Mesenchymal stem cell of the bone marrow (primary cell): ENCODE results near the gene APOLD1.

DNA sequence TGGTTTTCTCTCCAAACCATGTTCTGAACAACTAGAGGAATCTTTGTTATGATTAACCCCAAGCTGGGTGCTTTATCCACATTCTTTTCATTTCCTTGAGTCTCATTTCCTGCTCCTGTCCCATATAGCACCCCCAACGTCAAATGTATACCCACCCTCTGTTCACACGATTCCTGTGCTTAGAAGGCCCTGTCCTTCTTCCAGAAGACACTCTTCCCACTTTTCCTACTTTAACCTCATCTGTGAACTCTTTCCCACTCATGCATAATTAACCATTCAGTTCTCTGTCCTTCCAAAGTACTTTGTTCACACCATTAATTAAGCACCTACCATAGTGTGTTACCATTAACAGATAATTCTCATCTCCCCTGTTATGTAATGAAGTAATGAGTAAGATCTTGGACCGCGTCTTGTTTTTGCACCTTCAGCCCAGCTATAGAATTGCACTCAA, 74.6 kb downstream of the DUSP16 start:
- CAGE, long polyA plus RNA: no peak

GRCh38 chr12:12489076-12489550, 73.5 kb downstream of the DUSP16 start:
- CAGE, long polyA plus RNA: no peak

- CAGE, long polyA plus RNA: no peak
Observed at GRCh38 chr12:12505855-12506426, 56.7 kb downstream of the DUSP16 start.

- CAGE, long polyA plus RNA: no peak
Observed at GRCh38 chr12:12540581-12541204, 22.0 kb downstream of the DUSP16 start.

DNA sequence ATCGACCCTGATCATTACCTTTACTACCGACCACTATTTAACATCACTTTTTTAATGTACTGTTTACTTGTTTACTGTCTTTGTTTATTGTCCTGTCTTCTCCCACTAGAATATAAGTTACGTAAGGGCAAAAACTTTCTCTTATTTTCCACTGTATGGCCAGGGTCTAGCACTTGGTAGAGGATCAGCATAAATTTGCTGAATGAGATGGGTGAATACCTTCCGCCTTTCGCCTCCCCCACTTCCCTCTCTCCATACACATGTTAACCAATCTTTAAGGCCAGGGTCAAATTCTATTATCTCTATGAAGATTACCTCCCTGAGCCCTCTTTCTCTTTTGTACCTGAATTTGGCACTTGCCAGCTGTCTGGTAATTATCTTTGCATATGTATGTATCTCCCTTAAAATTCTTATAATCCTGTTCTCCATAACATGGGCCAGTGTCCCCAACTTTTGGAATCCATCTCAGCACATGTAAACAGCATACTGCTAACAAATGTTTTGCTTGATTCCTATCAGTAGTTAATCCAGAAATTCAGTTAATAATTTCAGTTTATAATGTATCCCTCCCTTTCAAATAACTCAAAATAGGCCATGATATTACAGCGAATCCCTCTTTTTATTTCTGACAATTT, 4.9 kb downstream of the DUSP16 start:
- CAGE, long polyA plus RNA: no peak

DNA sequence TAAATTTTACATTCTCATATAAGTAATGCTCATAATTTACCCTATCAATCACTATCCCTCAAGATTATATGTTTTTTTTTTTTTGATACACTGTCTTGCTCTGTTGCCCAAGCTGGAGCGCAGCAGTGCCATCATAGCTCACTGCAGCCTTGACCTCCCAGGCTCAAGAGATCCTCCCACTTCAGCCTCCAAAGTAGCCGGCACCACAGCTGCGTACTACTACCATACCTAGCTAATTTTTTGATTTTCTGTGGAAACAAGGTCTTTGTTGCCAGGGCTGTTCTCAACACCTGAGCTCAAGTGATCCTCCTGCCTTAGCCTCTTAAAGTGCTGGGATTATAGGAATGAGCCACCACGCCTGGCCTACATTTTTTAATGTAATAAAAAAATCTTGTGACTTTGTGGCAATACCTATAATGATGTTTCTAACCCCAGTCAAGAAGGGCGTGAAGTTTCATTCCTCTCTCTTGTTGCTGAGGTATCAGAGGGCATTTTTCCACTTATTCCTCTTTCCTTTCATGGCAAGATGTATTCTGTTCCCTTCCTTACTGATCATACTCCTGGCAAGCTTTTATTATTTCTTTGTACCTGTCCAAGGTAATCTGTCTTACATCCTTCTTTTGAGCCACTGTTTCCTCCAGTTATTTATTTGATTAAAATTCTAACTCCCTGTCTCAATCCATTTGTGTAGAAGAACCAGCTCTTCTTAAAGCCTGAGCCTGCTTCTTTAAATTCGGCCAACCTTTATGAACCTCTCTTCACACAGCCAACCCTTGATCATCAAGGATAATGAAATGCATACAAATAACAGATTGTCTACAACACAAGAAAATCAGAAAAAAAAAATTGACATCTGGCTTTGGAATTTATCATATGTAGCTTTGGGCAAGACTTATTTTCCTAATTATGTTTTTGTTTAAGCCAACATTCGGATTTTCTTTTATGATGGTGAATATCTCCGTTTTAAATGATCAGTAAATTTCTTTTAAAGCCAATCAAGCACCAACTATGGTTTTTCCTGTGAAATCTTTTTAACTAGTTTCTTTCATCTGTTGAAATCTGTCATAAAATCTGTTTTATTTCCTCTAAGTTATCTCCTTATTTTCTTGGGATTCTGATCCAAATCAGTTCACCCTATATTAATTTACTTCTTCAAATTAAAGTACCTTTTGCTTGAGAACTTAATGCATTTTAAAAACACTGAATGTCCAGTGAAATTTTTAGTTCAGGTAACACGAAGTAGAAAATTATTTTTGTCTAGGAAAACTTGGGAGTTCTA, 3.9 kb downstream of the DUSP16 start:
- CAGE, long polyA plus RNA: no peak

- CAGE, long polyA plus RNA: no peak
Observed at GRCh38 chr12:12626324-12626853, 14.7 kb downstream of the CREBL2 start.

DNA sequence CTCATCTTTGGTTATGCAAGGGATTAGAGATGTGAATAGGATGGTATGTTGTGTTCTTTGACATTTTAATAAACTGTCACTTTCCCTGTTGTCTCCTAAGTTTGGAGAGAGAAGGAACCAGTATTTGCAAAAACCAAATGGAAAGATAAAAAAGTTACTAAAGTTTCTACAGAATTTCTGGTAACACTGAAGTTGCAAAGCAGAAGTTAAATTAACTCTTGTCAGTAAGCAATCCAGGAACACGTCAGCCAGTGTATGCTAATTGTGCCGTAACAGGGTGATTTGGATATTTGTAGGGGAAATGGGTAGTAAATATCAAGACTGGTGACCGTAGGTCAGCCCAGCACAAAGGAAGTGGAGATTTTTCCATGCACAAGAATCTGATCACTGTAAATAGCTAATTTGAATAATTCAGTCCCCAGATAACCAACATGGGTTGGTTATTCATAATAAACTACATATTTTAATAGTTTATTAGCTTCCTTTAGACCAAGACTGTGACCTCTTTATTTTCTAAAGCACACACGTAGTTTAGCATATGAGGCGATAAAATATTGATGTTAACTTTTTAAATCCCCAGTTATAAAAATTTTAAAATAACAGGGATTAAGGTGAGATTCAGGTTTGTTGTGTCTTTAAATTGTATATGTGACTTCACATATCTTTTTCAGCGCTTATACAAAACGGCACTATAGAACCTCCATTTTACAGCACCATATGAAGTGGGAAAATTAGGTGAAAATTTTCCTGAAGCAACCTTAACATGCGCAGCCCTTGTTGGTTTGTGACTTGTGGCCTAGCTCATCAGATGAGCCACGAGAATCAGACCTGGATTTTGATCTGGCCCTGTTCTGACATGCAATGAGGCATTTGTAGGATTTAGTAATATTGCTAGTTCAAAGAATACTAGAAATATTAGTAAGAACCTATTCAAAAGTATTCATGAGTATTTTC, 2.5 kb downstream of the CDKN1B start:
- CAGE, long polyA plus RNA: no peak

GRCh38 chr12:12720578-12720962, 3.4 kb downstream of the CDKN1B start:
- CAGE, long polyA plus RNA: no peak

- CAGE, long polyA plus RNA: no peak
Observed at GRCh38 chr12:12749301-12750038, 32.3 kb downstream of the CDKN1B start.

DNA sequence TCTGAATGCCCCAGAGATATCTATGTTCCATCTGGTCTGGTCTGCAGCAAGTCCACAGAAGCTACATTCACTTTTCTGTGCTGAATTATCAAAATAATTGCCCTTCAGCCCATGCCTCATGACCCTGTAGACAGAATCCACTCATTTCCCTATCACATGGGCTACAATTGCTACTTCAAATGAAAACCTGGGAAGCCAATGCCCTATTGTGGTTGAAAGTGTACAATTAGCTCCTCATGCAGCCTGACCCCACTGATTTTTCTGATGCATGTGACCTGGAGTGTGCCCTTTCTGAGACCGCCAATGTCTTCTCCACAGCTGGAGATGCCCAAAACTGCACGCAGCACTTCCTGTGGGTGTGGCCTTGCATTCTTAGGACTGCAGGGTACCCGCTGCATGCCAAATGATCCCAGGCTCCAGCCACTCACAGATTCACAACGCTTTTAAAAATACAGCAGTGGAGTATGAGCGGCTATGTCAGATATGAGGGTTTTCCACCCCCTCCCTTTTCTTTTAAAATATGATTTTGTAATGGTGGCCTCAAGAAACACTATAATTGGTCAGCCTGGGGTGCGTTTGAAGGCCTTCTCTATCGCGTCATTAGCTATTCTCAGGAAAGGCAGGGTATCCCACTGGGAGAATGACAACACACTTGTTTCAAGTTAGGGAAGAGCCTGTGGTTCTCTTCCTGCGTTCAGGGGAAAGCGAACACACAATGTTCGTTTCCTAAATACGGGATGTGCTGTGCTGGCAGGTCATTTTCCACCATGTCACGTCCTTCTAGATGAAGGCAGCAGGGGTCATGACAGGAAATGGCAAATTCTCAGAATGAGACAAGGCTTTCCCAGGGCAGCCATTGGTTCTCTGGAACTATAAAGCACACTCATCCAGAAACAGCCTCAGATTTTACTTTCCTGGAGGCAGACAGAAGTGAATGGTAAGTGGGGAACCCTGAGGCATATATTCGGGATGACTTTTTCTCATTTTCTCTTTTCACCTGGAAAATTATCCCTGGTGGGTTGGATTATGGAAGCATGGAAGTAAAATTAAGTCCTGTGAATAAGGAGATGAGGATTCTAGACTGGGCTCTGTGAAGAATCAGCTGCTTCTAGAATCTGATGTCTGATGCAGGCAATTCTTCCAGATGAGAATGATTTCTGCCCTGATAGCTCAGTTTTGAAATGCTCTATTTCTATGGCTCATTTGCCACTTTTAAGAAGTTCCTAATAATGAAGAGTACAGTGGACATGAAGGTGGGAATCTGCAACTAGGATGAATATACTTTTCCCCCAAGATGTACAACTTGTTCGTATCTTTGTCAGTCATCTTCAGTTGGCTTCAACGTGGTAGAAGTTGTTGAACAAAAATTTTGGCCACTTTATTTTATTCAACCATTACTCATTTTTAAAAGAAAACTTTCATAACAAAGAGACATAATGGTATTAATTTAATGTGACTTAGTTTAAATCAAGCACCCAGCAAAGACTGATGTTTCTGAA, at the start of gene APOLD1:
APOLD1 (plus strand) TSS at position 902 of the 1,499 bp plus-strand sequence.
- CAGE, long polyA plus RNA: no peak

GRCh38 chr12:12786606-12786697, 993 bp downstream of the APOLD1 start:
- CAGE, long polyA plus RNA: no peak

DNA sequence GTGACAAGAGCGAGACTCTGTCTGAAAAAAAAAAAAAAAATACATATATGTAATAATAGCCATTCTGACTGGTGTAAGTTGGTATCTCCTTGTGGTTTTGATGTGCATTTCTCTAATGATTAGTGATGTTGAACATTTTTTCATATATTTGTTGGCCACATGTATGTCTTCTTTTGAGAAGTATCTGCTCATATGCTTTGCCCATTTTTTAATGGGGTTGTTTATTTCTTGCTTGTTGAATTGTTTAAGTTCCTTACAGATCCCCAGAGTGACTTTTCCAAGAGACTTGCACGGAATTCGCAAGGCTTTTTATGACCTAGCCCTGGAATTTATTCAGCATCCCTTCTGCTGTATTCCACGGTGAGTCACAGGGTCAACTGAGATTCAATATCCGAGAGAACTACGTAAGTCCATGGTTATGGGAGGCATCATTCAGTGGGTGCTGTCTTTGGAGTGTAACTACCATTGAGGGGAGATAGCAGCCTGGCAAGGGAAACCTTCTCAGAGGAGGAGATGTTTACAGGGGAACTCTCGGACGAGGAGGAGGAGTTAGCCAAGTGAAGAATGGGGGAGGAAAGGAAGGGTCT, 21.0 kb upstream of the GPRC5A start:
- CAGE, long polyA plus RNA: no peak

DNA sequence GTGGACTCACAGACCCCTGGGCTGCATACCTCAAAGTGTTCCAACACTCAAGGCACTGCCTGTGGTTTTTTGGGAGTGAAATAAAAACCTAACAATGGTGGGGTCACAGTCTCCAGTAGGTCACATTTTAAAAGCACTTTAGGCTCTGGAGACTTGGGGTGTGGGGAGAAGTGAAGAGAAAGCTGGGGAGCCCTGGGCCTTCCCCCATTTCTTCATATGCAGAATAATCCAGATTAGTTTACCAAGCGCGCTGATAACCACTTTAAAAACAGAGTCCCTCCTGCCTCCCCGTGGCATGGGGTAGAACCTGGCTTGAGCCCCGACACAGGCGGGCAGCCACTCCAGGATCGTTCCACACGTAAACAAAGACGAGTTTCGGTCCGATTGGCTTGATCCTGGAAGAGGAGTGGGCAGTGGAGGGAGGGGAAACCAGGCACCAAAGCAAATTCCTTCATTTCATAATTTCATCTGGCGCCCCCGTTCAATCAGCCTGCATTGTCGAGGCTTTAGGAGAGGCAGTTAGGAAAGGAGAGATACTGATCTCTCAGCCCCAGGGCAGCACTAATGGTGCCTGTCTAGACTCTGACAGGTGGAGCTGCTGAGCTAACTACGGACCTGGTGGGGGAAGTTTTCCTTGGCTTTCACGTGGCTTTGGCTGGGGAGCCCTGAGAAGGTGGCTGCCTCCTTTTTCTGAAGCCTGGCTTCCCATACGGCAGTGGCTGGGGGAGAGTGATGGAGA, 871 bp upstream of the GPRC5A start:
- CAGE, long polyA plus RNA: no peak

DNA sequence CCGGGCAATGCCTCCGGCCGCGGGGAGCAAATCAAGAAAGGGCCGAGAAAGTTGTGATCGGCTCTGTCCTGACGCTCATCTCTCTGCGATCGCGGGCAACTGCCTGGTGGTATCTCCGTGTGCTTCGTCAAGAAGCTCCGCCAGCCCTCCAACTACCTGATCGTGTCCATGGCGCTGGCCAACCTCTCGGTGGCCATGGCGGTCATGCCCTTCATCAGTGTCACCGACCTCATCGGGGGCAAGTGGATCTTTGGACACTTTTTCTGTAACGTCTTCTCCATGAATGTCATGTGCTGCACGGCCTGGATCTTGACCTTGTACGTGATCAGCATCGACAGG, 1.6 kb upstream of the HEBP1 start:
- CAGE, long polyA plus RNA: no peak

DNA sequence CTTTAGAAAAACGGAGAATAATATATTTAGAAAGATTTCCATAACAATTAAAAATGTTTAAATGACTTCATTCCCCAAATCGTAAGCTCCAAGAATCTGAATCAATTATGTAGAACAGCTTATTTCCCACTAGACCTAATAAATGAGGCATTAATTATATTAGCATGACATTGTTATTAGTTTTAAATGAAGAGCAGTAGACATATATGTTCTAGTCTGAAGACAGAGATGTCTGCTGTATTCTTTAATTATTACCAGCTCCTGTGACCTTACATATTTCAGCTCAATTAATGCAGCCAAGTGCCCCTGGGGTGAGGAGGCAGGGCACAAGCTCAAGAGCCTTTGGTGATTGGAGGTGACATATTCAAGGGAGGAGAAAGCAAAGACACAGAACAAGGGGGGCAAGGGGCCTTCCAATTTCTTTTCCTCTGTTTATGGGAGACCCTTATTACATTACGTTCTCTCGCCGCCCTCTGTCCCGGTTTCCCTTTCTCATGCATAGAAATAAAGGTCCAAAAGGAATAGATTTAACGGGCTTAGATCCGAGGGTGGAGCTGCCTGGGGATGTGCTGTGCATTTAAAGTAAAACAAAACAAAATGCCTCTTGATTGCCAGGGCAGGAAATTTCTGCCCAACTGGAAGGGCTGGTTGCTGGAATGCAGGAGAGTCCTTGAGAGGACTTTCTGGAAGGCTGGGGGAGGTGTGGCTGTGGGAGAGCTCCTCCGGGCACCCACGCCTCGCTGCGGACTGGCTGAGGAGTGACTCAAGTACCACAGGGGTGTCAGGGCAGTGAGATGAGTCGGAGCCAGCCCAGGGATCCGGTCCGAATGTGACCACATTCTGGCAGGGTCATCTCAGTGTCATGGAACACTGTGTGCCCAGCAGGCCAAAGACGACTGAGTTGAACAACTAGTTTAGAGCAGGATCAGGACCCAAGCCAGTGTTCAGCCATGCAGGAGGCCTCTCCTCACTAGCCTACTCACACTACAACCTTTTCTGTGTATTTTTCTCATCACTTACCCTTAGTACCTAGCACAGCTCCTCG, 32.0 kb upstream of the GSG1 start:
- CAGE, long polyA plus RNA: no peak

GRCh38 chr12:13209663-13210251, 13.2 kb downstream of the EMP1 start:
- CAGE, long polyA plus RNA: no peak

DNA sequence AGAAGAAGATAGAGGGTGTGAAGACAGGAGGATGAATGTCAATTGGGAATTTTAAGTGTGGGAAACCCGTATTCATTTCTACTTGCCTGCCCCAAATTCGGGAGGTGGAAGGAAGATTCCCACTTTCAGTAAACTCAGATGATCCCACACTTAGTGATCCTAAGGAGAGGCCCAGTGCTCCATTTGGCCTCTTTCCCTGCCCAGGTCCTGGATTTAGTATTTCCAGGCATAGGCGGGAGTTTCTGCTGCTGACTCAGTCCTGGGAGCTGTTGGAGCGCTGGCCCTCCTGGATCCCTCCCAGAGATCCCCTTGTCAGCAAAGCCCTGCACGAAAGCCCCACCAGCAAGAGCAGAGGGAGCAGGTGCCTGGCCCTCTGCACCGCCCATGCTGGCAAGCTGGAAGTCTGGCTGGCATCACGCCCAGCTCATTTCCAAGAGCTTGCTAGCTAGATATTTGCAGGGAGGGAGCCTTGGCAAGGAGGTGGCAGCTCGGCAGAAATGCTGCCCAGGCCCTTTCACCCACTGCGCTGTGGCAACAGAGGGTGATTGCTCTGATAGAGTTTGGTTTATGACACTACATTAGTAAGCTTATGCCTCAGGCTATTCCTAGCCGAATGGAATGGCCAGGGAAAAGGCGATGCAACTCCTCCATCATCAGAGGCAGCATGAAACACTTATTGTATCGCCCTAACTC, 193.8 kb downstream of the EMP1 start:
- CAGE, long polyA plus RNA: no peak

DNA sequence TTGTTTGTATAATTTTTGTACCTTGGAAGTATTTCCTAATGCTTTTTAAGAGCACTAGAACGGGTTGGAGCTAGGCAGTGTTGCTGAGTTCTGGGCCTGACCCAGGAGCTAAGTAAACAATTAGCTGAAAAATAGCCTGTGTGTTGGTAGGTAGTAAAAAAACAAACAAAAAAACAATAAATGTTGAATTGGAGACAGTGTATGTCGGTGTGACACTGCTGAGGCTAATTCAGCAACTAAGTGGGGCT, 244.4 kb downstream of the EMP1 start:
- CAGE, long polyA plus RNA: no peak

DNA sequence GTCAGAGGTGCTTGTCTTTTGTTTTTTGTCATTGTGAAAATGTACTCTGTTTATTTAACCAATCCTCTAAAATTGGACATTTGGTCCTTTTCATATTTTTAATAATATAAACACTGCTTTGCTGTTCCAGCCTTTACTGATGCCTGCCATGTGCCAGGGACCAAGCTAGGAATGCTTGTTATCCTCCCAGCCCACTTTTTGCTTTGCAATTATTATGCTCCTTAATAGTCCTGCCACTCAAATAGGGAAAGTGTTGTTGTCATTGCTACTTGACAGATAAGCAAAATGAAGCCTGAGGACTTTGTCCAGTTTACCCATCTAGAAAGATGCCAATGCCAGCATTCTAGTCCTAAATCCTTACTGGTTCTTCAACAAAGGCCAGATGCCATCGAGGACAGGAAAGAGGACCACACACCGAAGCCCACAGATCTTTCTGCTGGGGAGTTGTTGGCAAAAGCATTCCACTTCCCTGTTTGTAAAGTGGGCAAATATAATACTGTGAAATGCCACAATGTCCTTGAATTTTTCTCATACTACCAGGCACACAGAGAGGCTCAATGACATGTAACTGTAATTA, 246.5 kb downstream of the EMP1 start:
- CAGE, long polyA plus RNA: no peak